Mammary epithelial cell (primary cell): ENCODE results near the genes CUZD1 and HMX2.

- CAGE, long polyA plus RNA: no peak
- RRBS: no CpG with 5 or more reads among the region's 9 CpGs
Measured at GRCh38 chr10:122300928-122301439, 29.9 kb downstream of the BTBD16 start.

DNA sequence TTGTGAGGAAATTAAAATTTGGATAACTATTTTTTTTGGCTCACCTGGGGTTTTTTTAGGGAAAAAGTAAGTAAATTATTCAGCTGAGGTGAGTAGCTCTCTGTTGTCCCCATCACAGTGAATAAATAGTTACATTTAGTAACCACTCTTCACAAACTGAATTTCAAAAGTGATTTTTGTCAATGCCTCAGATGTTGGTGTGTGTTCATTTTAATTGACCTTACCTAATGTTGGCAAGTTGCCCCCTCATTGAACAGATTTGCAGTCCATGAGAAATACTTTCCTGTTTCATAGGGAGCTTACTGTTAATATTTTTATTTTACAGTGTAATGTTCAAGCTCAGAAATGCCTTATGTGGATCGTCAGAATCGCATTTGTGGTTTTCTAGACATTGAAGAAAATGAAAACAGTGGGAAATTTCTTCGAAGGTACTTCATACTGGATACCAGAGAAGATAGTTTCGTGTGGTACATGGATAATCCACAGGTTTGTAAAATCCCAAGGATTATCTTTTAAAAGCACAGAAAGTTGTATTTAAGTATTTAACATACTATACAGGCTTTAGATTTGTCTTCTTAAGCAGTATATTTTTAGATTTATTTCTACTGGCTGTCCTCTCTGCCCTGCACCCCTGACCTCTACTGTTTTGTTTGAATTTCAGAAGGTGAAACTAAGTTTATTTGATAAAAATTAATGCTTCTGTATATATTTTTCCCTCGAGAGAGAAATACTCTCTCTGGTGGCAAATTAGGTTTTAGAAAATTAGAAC lies 18.5 kb downstream of the PLEKHA1 start:
- CAGE, long polyA plus RNA: no peak
- RRBS: no CpG with 5 or more reads among the region's 5 CpGs

DNA sequence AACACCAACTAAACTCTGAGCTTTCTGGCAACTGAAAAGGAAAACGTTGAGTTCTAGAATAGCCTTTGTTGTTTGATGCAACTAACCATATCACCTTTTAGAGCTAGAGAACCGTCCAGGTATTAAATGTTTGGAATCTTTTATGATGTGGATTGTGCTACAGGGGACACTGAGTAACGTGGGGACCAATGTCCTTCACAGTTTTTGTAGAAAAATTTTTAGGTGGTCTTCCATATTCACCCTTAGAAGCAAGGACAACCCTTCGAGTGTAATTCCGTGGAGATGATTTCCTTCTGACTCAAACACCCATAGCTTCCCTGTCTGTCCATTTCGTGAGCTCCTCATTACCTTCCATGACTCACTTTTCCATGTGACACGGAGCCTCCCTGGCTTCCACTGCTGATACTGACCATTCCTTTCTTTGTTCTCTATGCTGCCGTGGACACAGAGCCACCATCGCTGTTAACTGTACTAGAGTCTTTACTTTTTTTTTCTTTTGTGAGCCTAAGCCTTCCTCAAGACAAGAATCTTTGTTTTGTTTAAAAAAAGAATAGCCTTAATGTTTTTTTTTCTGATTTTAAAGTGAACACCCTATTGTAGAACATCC lies 12.6 kb upstream of the ARMS2 start:
- CAGE, long polyA plus RNA: no peak
- RRBS: no CpG with 5 or more reads among the region's 9 CpGs

DNA sequence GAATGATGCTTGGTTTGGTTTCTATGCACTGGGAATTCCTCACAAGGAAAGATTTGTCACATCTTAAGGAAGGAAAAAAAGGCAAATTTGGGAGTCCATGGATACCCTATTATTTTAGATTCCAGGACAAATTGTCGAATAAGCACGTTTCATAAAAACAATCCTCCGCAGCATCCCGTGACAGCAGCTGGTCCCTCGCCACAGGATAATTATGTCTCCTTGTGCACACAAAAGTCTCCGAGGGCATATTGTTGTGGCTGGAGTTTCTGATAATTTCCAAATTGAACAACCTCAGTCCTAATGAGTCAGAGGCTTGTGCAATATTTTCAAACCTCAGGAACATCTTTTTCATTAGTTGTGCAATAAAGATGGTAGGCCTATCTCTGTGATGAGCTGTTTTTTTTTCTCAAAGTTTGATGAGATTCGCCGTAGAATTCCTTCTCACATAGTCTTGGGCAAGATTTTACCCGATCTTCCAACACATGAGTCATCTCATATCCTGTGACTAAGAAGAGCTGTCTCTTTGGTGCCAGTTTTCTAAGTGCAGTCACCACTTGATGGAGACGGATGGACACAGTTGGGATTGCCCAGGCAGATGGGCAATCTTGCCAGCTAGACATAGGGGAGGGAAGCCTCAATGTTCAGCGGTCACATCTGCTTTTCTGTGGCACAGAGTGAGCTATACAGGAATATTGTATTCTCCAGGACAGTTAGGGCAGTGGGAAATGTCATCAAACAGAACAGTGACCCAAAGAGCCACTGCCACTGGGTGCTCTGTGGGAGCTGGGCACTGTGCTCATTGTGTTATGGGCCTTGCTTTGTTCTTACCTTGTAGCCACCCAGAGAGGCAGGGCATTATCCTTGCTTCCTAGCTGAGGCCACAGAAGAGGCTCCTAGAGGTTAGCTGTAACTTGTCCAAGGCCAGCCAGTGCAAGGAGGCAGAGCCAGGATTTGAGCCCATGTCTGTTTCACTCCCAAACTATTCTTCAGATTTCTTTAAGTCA lies 7.8 kb downstream of the HTRA1 start:
- CAGE, long polyA plus RNA: no peak
- RRBS: no CpG with 5 or more reads among the region's 11 CpGs

- CAGE, long polyA plus RNA: no peak
- RRBS: no CpG with 5 or more reads among the region's 7 CpGs
Measured at GRCh38 chr10:122487242-122487599, 25.9 kb downstream of the HTRA1 start.

DNA sequence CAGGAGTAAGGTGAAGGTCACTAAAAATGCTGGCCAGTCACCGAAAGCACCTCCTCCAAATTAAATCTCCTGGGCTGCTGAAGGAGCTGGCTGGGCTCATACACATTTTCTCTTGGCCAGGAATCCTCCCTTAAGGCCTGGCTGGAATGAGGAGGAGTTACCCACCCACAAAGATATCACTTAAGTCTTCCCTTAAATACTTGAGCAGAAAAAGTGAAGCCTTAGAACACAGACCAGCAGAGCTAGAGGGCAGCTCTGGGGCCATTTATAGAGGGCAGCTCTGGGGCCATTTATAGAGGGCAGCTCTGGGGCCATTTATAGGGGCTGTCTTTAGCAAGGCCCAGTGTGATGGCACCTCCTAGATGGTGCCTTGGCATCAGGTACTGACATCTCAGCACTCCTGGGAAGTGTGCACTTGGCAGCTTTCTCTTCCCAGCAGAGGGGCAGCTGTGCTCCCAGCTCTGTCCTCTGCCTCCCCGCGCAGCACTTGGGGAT lies 46.4 kb downstream of the HTRA1 start:
- CAGE, long polyA plus RNA: no peak
- RRBS: no CpG with 5 or more reads among the region's 3 CpGs

- CAGE, long polyA plus RNA: no peak
- RRBS: no CpG with 5 or more reads among the region's 10 CpGs
Measured at GRCh38 chr10:122620863-122621502, 51.7 kb upstream of the SPADH start.

GRCh38 chr10:122643004-122643571 lies 29.6 kb upstream of the SPADH start:
- CAGE, long polyA plus RNA: no peak
- RRBS: no CpG with 5 or more reads among the region's 25 CpGs

- CAGE, long polyA plus RNA: no peak
- RRBS: no CpG with 5 or more reads among the region's 6 CpGs
Measured at GRCh38 chr10:122845701-122846018, at the start of gene CUZD1. Gene CUZD1 (minus strand): TSS chr10:122845857.

- CAGE, long polyA plus RNA: no peak
- RRBS: no CpG with 5 or more reads among the region's 2 CpGs
Measured at GRCh38 chr10:122852221-122852748, 6.6 kb upstream of the CUZD1 start.

- CAGE, long polyA plus RNA: no peak
- RRBS: no CpG with 5 or more reads among the region's 29 CpGs
Measured at GRCh38 chr10:122878748-122879470, 472 bp downstream of the FAM24B start.

GRCh38 chr10:123007485-123007857 lies 1.1 kb downstream of the IKZF5 start:
- CAGE, long polyA plus RNA: no peak
- RRBS: no CpG with 5 or more reads among the region's 8 CpGs

DNA sequence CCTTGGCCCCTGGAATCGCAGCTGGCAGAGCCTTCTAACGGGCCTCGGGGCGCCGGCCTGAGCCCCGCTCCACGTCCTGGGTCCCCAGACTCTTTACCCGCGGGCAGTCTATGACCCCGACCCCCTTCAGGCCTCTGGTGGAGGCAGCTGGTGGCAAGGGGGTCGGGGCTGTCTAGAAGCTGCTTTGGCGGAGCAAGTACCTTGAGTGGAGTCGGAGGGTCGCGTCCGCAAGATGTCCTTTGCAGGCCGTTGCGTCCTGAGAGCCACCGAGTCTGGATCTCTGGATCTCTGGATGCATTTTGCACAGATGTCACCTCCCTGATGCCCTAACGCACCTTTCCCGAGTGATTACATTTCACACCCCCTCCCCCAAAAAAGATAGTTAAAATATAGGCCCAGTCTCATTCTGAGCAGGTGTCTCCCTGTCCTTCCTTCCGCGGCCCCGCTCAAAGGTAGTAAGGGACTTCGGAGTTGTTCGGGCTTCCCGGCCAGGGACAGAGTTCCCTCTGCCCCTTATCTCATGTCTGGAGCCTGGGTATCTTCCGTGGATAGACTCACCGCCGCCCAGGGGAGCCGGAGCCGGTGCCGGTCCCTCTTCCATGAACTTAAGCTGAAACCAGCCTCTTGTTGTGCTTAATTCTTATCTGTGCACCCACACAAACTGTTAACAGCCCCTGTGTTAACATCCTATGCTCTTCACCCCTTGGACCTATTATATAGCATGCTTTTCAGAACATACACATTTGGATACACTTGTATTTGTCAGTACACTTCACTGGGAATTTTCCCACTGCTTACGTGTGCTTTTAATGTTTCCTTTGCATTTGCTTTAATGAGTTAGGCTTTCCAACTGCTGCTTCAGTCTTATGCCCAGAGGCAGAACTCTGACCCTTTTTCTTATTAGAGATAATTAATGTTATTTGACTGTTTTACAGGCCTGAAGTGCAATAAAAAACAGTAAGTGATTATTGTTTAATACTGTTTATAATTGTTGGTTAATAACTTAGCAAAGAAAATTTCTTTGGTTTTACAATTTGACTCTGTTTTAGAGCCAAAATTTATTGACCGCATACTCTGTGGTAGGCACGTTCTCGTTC lies 655 bp downstream of the ACADSB start:
- CAGE, long polyA plus RNA: no peak
- RRBS: 3% methylated on average over 5 of the region's 37 CpGs

- CAGE, long polyA plus RNA: no peak
- RRBS: 3% methylated on average over 41 of the region's 106 CpGs
Measured at GRCh38 chr10:123147752-123148917, at the start of gene HMX2. Gene HMX2 (plus strand): TSS chr10:123148136.

DNA sequence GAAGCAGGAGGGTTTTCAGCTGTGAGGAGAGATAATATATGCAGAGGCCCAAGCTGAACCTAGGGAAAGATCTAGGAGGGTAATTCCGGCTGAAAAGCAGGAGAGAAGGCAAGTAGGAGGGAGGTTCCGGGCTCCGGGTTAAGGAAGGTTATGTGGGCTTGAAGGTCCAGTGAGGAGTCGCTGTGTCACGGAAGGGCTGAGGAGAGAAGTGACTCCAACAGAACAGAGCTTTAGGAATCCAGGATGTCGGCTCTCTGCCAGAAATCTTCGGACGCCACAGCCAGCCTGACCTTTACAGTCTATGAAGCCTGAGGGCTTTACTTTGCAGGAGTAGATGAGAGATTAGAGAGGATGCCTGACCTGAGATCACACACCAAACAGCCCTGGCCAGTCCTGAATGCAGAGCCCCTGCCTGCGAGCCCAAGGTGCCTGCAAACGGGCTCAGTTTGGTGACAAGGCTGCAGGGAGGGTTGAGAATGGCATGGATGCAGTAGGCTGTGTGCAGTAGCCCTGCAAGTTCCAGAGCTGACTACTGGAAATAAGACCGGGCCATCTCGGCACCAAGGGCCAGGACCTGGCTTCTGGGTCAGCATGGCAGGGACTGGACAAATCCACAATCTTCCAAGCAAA lies 77.8 kb downstream of the GPR26 start:
- CAGE, long polyA plus RNA: no peak
- RRBS: no CpG with 5 or more reads among the region's 12 CpGs

- CAGE, long polyA plus RNA: no peak
- RRBS: no CpG with 5 or more reads among the region's 6 CpGs
Measured at GRCh38 chr10:123808955-123809326, 82.7 kb downstream of the CPXM2 start.

DNA sequence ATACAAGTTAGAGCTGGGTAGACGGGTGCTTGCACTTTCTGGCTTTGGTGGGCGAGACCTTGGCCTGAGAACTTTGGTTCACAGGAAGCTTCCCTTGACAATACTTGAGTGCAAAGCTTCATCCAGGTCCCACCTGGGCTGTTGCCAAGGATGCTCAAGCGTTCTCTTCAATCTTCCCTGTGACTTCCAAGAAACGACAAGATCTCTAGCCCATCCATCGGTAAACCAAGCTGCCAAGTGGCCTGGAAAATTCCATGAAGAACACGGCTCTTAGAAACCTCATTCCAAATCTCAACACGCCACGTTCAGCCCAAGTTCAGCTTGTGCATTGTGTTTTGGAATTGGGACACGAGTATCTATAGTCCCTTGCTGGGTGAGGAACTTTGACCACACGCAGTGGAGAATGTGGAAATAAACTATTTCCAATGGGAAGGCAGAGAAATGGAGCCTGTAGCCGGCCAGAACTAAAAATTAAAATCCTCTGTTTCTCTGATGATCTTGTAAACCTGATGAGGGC lies 84.7 kb downstream of the CHST15 start:
- CAGE, long polyA plus RNA: no peak
- RRBS: no CpG with 5 or more reads among the region's 11 CpGs

DNA sequence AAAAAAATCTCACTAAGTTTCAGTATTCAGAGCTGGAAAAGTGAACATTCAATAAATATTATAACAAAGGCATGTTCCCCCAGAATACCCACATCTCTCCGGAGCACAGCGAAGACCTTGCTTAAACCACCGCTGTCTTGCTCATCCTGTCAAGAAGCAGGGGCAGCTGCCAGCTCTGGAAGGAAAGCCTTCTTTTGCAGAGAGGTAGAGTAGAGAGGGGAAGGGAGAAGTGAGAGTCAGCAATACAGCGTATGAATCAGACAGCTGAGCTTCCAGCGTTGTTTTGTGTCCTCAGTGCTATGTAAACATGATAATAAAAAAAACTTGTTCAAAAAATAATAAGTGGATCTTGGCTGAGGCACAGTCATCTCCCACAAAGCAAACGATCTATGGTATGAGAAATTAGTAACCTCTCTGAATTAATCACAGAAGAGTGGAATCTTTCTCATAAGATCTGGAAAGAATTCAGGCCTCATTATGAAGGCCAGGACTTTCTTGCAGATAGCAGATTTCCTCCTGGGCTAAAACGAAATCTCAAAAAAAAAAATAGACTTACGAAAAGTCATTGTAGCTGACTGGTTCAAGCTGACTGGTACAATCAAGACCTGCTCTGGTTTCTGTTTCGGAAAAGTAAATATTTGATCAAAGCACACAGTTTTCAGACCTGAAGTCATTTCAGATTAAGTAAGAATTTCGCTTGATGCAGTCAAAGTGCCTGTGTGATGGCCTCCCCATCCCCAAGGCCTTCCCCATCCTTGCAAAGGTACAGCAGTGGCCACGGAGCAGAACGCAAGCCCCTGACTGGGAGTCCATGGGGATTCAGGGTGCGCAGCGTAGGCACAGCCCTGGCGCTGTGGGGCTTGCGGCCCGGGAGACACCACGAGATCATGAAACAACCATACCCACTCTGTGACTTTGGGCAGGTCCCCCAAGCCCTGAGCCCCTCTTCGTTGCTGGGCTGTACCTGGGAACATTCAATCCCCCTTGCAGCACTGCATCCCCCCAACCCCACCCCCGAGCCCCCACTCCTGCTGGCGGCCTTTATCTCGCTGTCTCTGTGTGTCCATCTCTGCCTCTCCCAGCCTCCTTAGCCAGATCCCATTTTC lies 29.4 kb downstream of the CHST15 start:
- CAGE, long polyA plus RNA: no peak
- RRBS: no CpG with 5 or more reads among the region's 22 CpGs

- CAGE, long polyA plus RNA: no peak
- RRBS: no CpG with 5 or more reads among the region's 6 CpGs
Measured at GRCh38 chr10:124090557-124091178, 2.7 kb downstream of the CHST15 start.

GRCh38 chr10:124151960-124152525 lies 58.6 kb upstream of the CHST15 start:
- CAGE, long polyA plus RNA: no peak
- RRBS: no CpG with 5 or more reads among the region's 19 CpGs